Cardiac septum (tissue), 1 donor: ENCODE measurements around a stretch of chr20.

DNA sequence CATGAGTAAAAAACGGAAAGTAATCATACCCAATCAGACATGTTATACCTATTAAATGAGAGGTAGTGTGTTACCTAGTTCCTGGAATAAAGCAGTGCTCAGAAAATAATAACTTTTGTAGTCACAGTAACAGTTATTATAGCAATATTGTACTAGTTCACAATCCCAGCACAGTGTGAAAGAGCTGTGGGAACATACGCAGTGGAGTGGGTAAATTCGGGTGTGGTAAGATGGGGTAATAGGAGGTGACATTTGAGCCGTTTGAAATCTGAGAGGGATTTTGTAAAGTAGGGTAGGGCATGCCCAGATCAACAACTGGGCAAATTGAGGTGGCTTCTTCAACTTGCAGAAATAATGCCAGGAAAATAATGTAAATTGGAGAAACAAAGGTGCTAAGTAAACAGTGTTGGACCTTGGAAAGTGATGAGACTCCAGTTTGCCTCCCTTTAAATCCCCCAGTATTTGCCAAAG is 1.7 kb downstream of the SLC9A8 start:
- PRO-cap: no peak

DNA sequence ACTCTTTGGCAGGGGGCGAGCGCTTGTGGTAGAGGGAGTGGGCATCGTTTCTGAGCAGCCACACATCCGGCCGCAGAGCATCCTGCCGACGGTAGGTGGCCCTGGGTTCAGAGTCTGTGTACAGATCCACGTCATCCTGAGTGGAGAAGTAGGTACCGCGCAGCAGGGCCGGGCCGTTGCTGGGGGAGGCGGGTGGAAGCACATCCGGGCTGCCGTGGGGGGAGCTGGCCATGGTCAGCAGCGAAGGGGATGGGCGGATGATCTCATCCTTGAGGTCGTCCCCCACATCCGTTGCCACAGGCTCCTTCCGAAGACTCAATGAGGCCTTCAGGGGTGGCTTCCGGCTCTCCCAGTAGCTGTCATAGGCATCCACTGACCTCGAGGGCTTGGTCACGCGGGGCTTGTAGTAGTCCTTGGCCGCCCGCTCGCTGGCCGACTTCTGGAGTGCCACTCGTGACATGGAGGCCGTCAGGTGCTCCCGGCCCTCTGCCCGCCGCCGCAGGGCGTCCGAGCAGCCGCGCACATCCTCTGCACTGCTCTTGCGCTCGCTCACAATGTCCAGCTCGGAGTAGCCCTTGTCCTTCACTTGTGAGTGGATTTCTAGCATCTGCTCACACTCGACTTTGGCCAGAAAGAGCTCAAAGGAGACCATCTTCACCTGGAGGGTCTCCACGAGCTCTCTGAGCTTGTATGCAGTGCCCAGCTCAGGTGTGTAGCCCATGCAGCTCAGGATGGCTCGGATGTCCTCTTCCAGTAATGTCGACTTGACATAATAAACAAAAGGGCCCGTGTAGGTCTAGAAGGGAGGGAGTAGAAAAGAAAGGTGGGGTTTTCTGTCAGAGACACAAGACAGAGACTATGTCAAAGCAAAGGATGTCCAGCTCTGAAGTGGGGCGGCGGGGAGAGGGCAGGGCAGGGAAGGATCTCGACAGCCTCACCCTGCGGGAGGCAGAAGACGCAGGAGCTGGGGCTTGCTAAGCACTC is 9.0 kb downstream of the SPATA2 start:
- PRO-cap: no peak

- PRO-cap: no peak
Measured at GRCh38 chr20:49909526-49910398, 5.6 kb downstream of the SPATA2 start.

DNA sequence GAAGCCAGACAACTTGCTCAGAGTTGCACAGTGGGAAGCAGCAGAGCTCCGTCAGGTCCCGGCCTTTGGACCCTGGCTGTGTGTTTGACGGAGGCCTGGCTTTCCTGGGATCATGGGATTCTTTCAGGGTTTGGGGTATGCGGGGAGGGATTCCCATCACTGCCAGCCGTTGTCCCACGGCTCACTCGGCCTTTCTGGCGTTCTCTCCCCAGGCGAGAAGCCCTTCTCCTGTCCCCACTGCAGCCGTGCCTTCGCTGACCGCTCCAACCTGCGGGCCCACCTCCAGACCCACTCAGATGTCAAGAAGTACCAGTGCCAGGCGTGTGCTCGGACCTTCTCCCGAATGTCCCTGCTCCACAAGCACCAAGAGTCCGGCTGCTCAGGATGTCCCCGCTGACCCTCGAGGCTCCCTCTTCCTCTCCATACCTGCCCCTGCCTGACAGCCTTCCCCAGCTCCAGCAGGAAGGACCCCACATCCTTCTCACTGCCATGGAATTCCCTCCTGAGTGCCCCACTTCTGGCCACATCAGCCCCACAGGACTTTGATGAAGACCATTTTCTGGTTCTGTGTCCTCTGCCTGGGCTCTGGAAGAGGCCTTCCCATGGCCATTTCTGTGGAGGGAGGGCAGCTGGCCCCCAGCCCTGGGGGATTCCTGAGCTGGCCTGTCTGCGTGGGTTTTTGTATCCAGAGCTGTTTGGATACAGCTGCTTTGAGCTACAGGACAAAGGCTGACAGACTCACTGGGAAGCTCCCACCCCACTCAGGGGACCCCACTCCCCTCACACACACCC is 5.1 kb downstream of the SNAI1 start:
- PRO-cap: no peak

DNA sequence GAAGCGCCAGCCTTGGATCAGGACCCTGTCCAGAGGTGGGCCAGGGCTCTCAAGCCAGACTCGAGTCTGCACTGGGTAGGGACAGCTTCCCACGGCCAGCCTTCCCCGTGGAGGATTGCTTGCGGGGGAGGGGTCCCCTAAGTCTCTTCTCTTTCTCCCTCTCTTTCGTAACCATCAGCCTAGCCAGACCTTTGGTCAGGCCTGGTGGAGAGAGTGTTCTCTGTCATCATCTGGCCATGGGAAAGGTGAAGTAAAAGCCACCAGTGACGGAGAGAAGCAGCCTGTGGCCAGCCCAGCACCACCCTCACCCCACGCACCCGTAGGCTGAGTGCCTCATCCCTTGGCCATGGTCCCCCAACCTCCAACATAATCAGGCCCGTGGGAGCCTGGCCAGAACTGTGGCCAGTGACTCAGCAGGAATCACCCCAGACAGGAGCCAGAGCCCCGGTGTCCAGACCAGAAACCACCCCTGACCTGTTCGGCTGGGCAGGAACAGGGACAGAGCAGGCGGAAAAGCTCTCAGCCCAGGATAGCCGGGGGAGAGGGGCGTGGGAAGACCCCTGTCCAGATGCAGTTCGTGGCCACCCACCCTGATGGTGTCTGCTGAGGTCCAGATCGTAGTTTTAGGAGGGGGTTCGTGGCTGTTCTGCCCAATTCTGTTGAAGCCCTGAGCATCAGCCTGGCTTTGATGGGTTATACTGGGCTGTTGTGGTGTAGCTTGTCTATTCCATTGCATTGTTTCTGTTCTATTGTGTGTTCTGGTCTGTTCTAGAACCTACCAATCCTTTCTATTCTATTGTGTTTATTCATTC is 47.2 kb downstream of the SNAI1 start:
- PRO-cap: unidirectional peak, plus-strand start at position 477 of the sequence; unidirectional peak, minus-strand start at position 700 of the sequence

- PRO-cap: no peak
Measured at GRCh38 chr20:50109990-50110946, 2.7 kb downstream of the UBE2V1 start.

GRCh38 chr20:50126501-50127549 is 13.9 kb upstream of the UBE2V1 start:
- PRO-cap: no peak

GRCh38 chr20:50193447-50194443 is 3.1 kb downstream of the CEBPB start:
- PRO-cap: unidirectional peak, minus-strand start at chr20:50193502; unidirectional peak, minus-strand start at chr20:50193632

DNA sequence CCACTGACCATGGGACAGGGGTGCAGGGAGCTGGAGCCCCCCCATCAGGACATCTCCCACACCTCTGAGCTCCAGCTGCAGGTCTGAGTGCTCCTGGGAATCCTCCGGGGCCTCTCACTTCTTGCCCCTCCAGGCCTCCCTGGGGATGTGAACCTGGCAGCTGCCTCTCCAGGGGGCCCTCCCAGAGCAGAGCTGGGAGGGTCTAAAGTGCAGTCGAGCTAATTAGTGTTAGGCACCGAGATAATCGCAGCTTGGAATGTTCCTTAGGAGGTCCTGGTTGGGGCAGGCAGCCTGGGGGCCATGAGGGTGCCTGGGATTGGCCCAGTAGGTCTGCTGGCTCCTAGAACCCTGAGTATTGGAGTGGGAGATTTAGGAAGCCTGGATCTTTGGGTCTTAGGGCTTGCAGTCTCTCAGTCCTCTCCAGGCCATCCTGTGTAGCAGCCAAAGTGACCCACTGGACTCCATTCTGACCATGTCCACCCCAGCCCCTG is 26.0 kb downstream of the CEBPB start:
- PRO-cap: no peak

- PRO-cap: no peak
Measured at GRCh38 chr20:50226260-50227085, 35.8 kb downstream of the CEBPB start.

DNA sequence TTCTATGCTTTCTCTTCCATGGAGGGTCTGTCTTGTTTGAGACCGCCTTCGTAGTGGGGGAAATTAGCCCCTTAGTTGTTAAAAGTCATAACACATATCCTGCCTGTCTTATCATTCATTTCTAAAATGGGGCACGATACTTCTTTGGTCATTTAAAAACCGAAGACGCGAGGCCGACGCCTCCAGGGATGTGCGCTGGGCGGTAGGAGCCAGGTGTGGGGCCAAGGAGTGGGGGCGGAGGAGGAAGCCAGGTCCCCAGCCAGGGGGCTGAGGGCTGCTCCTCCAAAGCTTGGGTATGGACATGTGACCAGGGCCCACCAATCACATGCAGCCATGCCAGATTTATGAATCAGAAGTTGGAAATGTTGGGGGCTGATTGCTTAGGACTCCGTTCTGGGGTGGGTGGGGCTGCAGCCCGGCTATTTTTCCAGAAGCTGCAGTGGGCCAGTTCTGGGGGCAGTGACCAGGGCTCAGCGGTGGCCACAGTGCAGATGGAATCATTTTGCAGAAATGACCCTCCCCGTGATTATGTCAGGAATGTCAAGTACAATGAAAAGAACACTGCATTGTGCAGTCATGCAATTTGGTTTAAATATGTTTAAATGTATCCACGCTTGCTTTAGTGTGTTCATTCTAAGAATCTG is 95.9 kb downstream of the CEBPB start:
- PRO-cap: bidirectional peak, plus-strand start at position 391 of the sequence, minus-strand start at position 297 of the sequence

- PRO-cap: no peak
Measured at GRCh38 chr20:50308256-50308550, 117.6 kb downstream of the CEBPB start.

GRCh38 chr20:50308551-50309788 is 118.3 kb downstream of the CEBPB start:
- PRO-cap: bidirectional peak, plus-strand start at chr20:50308951, minus-strand start at chr20:50308635

DNA sequence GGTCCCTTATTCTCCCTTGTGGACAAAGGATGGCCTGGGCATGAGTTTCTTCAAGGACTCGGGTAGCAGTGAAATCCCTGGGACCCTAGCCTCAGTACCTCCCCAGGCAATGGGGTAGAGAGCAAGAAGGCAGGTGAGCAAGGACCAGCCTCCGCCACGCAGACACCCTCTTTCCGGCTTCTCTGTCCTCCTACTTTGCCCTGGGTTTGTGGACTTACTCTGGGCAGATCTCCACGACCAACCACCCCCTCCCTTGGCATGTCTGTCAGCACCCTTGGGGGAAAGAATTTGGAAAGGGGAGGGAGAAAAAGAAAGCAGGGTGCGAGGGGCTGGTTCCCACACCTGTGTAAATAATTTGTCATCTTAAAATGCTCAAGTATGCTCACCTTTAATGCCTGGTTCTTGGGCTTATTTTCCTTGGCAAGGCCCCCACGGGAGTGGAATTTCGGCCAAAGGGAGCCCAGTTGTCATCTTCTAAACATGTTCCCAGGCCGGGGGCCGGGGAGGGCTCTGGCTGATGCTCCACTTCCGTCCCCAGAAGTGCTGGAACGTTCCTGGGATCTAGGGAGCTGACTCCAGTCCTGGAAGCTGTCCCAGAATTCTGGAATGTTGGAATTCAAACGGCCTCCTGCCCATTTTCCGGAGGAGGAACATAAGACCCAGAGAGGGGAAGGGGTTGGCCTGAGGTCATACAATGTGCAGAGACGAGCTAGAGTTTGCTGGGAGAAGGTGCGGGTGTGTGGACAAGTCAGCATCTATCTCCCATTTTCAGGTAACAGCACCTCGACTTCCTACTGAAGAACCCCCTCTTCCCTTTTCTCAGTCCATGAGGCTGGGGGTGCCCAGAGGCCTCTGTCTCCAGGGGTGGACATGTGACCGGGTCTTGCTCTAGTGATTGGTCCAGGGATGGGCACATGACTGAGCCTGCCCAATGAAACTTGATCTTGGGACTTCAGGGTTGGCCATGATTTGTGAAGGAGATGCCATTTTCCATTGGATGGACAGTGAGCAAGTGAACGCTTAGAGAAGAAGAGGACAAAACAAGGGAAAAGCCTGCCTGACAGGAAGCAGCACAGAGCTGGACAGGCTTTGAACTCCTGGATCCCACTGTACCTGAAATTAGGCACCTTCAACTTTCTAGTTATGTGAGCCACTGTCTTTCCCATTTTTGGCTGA is 122.3 kb downstream of the CEBPB start:
- PRO-cap: no peak

GRCh38 chr20:50350305-50350984 is 159.7 kb upstream of the PTPN1 start:
- PRO-cap: no peak

DNA sequence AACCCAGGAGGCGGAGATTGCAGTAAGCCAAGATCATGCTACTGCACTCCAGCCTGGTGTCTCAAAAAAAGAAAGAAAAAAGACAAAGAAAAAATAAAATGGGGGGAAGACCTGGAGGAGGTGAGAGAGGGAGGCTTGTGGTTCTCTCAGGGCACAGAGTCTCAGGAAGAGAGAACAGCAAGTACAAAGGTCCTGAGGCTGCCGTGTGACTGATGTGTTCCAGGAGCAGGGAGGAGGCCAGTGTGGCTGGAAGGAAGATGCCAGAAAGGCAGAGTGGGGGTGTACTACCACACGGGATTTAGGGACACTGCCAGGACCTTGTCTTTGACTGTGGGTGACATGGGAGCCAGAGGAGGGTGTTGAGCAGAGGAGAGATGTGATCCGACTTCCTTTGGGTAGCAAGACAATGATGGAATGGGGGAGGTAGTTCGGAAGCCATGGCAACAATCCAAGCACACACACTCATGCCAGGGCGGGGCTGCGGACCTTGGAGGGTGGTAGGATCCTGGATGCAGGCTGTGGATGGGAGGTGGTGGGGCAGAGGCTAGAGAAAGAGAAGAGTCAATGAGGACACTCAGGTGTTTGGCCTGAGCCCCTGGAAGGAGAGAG is 136.4 kb upstream of the PTPN1 start:
- PRO-cap: no peak

GRCh38 chr20:50456170-50456568 is 54.0 kb upstream of the PTPN1 start:
- PRO-cap: no peak

DNA sequence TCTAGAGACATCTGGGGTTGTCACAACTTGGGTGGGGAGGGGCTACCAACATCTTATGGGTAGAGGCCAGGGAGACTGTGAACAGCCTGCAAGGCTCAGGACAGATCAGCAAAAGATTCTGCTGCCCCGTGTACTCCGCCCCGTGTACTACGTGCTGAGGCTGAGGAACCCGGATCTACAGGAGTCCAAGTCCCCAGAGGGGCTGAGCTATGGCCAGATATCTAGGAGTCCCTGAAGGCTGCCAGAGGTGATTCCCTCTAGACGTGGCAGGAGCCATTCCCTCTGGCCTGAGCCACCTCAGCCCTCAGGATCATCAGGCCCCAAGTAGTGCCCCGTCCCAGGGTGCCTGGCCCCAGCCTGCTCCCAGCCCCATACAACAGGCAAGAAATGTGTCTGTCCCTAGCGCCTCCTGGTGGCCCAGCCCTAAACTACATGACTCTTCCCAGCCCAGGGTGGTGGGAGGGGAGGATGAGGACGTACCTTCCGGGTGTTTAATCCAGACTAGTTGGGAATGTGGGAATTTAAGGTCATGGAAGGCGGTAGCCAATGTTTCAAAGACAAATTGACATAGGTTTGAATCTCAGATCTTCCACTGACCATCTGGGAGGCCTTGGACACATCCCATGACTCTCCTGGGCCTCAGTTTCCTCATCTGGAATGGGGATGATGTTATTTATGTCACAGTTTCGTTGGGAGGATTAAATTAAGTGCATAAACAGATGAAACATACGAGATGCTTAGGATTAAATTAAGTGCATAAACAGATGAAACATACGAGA is 49.5 kb upstream of the PTPN1 start:
- PRO-cap: no peak

- PRO-cap: no peak
Measured at GRCh38 chr20:50520540-50521281, 10.5 kb downstream of the PTPN1 start.

- PRO-cap: no peak
Measured at GRCh38 chr20:50541541-50542116, 31.4 kb downstream of the PTPN1 start.